Glomerular endothelial cell (primary cell): ENCODE measurements around a stretch of chr3.

- RAMPAGE, long total RNA, result no peak
Observed at GRCh38 chr3:198106086-198106498, 146.1 kb downstream of the LMLN start.